Measurements from ENCODE around the genes PLTP and PCIF1.

DNA sequence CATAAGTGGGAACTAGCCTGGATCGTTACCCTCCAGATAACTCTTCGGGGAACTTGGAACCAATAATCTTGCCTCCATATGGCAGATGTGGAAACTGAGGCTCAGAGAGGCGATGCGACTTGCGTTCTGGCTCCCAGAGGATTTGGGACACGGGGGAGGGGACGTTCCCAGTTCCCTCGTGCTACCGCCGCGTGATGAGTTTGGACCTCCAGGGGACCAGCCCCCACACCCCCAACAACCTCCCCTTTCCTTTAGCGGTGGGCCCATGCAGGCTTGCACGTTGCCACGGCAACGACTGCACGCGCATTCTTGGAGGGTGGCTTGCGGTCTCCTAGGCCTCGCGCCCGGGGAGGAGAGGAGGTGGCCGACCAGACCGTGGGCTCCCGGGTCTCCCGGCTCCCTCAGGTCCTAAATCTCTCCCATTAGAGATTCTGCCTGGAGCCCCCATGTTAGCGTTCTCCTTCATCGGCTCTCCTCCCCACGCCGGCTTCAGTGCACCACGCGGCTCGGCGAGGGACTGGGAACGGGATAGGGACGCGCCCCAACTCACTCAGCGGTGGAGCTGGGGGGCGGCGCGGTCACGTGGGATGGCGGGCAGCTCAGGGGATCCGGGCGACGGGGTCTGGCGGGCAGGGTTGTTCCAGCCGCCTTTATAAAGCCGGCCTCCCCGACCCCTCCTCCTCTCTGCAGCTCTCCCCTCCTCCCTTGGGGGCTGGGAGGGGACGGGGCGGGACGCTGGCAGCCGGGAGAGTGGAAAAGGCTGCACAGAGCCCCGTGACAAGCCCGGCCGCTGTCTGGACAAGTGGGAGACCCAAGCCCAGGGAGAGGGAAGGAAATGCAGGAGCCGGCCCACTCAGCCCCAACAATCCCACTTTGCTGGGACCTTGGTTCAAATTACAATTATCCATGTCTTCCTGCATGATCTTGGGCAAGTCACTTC is at the start of gene PLTP:
Gene PLTP (minus strand): TSS at position 627 of the 940 bp plus-strand sequence.
- PRO-cap, result no peak

- PRO-cap, result bidirectional peak, plus-strand start at chr20:45934708, minus-strand start at chr20:45934629
Measured at GRCh38 chr20:45934489-45934770, at the start of gene PCIF1. TSS of gene PCIF1 (plus strand) at chr20:45934683.

DNA sequence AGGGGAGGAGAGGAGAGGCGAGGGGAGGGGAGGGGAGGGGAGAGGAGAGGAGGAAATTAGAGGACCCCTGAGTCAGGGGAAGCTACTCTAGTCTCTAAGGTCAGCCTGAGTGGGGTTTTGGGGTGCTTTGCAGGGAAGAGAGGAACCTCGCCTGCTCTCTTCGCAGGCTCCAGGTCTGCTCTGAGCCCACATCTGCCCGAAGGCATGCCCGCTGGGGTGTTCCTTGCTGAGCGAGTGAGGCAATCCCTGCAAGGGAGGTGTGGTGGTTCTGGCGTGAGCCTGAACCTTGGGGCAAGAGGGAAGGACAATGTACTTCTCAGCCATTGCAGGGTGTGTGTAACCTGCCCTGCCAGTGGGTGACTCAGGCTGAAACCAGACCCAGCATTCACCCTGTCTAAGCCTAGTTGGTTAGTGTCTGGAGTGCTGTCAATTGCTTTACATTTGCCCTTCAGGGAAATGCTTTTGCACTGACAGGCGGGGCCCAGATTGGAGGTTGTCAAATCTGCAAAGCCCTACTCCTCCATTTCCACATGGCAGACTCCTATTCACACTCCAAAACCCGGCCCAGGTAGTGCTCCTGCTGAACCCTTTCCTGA is 15.3 kb upstream of the MMP9 start:
- PRO-cap, result no peak

DNA sequence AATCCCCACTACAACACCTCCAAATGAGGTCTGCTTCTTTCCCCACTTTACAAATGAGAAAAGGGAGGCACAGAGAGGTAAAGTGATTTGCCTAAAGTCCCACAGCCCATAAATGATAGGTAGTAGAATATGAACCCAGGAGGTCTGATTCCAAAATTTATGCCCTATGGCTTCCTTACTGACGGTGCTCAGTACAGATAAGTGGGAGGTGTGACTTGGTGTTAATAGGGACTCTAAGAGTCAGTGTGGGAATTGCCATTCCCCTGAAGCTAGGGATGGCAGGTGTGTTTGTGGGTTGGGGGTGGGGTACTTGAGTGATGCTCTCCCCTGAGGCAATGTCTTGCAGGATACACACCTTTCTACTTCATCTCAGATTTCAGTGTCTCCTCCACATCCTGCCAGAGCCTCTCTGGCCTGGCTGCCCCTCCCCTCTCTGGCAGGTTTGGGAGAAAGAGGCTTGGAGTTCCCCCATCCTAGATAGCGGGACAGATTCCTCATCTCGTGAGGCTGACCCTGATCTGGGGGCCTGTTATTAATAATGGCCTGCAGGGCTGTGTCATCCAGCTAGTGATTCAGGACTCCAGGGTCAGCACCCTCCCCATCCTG is 4.0 kb upstream of the MMP9 start:
- PRO-cap, result no peak

DNA sequence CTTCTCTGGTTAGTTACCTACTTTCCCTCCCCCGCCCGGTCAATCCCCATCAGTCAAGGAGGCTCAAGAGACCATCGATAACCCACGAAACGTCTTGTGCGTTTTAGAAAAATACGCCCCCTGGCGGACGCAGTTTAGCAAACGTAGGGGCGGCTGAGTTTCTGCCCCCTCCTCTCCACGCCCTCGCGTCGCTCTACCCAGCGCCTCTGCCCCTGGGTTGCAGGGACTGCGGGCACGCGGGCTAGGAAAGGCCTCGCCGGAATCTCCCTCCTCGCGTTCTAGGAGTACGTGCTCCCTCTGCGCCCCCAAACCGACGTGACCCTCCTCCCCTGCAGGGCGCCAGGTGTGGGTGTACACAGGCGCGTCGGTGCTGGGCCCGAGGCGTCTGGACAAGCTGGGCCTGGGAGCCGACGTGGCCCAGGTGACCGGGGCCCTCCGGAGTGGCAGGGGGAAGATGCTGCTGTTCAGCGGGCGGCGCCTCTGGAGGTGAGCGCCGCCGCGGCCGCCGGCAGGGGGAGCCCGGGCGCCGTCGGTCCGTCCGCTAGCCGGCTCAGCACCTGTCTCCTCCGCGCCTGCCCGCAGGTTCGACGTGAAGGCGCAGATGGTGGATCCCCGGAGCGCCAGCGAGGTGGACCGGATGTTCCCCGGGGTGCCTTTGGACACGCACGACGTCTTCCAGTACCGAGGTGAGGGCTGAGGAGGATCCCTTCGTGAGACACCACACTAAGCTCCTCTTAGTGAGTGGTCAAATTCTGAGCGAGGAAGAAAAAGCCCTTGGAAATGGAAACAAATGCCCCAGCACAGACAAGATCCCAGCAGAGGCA is 5.3 kb downstream of the MMP9 start:
- PRO-cap, result no peak

- PRO-cap, result no peak
Measured at GRCh38 chr20:46072317-46073268, 17.2 kb downstream of the NCOA5 start.

GRCh38 chr20:46214249-46214775 is 94.0 kb downstream of the CDH22 start:
- PRO-cap, result no peak

- PRO-cap, result no peak
Measured at GRCh38 chr20:46348366-46348820, 15.8 kb downstream of the SLC35C2 start.

- PRO-cap, result no peak
Measured at GRCh38 chr20:46376123-46377166, 12.2 kb upstream of the SLC35C2 start.

DNA sequence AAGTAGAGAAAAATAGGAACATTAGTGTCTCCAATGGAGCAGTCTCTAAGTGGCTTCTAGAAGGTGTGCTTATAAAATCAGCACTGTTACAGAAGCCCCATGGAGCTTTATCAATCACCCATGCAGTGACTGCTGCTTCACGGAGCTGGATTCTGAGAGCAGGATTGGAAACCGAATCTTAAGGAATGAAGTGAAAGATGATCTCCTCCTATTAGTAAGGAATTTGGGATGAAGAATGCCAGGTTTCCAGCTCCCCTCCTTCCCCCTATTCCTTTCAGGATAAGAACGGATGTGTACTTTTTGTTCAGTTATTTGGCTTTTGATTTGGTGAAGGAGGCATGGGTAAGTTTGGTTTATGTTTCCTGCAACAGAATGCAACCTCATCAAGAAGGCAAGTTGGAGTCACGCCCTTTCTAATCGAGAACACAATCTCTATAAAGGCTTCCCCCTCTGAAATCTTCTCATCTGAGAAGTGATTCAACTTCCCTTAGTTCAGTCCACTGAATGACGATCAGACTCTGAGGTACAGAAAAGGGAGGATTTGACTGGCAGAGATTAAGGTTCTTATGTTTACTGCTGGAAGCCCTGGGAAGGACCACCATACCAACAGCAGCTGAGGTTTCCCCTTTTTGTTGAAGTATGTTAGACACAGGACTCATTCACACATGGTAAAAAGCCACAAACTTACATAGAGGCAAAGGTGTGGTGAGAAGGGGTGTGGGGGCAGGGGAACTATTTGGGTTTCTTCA is 5.5 kb downstream of the ELMO2 start:
- PRO-cap, result unidirectional peak, plus-strand start at position 495 of the sequence

- PRO-cap, result unidirectional peak, minus-strand start at chr20:46401638
Measured at GRCh38 chr20:46401495-46402254, 4.7 kb downstream of the ELMO2 start.

DNA sequence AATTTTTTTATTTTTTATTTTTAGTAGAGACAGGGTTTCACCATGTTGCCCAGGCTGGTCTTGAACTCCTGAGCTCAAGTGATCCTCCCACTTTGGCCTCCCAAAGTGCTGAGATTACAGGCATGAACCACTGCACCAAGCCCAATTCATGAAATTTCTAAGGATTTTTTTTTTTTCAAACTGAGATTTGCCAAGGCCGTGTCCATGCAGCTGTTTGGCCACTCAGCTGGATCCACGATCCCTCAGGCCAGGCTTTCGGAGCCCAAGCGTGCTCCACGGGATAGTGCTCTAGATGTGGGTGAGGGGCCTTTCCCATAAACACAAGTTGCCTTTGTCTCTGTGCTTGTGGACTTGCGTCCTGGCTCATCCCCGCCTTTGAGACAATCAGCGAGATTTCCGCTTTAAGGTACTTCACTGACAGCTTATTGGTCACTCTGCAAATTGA is 19.4 kb downstream of the SLC2A10 start:
- PRO-cap, result no peak

DNA sequence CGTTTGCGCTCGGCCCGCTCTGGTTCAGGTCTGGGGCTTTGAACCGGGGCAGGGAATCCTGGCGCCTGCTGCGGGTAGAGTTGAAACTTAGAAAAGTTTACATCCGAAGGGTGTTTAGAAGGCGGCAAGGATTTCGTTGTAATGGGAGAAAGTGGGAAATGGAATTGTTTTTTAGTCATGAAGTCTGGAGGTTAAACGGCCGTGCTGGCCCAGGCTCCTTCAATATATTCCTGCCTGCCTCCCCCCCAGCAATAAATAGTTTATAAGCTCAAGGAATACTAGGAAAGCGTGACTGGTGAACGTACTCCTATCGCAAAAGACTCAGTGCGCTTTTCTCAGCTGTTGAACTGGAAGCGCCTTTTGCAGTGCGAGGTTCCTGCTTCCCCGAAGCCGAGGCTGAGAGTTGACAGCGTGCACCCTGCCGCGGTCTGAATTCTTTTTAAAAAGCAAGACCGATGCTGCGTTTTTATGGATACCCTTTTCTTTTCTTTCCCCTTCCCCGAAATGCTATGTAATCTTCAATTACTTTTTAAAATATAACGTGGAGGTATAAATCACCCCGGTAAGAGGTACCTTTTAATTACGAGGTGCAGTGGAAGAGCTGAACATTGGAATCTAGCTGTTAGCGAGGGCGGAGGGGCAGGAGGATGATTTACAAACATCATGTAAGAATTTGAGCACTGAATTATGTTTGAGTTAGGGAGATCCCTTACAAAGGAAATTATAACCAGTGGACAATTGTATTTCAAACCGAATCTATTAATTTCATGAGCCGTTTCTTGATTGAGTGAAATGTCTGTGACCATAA is 1.1 kb downstream of the EYA2 start:
- PRO-cap, result no peak

DNA sequence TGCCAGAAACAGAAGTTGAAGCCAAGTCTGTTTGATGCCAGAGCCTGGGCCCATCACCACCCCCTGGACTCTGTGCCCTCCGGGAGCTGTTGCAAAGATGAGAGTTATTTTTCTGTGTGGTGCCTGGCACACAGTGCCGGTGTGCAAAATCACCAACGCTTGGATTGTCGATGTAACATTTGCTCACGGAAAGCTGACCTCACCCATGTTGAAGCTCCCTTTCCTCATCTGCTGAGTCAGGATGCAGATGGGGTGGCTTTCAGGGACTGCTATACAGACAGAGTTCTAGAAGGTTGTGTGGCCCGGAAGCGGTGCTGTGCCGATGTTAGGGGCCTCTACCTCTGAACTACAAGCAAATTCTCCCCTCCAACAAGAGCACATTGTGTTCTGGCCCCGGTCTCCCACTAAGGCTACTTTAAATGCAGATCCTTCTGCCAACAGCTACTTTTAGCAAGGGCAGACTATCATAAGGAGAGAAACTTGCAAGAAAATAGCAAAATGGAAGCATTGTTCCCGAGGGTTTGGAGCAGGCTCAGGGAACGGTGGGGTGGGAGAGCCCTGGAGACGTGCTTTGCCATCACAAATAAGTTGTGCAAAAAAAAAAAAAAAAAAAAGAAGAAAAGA is 34.0 kb downstream of the EYA2 start:
- PRO-cap, result no peak

DNA sequence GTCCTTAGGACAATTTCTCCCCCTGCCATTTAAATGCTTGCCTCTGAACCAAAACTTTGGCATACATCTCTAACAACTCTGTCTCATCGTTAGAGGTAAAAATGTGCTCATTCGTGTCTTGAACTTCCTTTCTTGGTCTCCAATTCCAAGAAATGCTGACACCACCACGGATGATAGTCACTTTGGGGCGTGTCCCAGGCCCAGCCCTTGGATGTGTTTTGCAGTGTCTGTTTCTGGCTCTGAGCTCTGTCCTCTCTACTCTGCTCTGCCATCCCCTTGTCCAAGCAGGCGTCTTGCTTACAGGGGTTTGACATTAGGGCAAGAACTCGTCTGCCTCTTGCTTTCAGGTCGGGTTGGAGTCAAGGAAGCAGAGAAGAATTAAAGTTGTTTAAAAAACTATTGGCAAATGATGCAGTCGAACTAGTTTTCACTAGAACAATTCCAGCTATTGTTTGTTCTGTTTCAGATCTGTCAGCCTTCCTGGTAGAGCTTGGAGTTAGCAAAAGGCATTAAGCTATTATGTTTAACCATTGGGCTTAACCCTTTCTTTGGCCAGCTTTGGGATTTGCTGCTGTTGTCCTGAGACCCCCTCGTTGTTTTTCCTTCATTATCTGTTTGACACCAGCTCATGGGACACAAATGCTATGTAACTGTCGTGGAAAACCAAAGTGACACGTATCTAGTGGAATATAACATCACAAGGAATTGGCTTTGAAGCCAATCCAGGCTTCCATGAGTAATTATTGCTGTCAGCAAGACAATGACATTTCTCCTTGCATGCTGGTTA is 95.8 kb downstream of the EYA2 start:
- PRO-cap, result no peak

- PRO-cap, result no peak
Measured at GRCh38 chr20:47221207-47221545, 135.3 kb downstream of the ZMYND8 start.

- PRO-cap, result no peak
Measured at GRCh38 chr20:47319394-47319642, 37.2 kb downstream of the ZMYND8 start.

GRCh38 chr20:47354711-47355583 is 1.6 kb downstream of the ZMYND8 start:
- PRO-cap, result no peak

DNA sequence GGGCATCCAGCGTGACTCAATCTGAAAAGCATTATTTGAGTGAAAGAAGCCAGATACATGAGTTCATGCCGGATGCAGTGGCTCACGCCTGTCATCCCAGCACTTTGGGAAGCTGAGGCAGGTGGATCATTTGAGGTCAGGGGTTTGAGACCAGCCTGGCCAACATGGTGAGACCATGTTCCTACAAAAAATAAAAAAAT is 38.1 kb upstream of the NCOA3 start:
- PRO-cap, result no peak

- PRO-cap, result no peak
Measured at GRCh38 chr20:47766073-47766549, 19.2 kb downstream of the SULF2 start.

Data from natural killer cell (primary cell).